Frontal cortex (tissue), 2 donors: ENCODE measurements around a stretch of chr5.

DNA sequence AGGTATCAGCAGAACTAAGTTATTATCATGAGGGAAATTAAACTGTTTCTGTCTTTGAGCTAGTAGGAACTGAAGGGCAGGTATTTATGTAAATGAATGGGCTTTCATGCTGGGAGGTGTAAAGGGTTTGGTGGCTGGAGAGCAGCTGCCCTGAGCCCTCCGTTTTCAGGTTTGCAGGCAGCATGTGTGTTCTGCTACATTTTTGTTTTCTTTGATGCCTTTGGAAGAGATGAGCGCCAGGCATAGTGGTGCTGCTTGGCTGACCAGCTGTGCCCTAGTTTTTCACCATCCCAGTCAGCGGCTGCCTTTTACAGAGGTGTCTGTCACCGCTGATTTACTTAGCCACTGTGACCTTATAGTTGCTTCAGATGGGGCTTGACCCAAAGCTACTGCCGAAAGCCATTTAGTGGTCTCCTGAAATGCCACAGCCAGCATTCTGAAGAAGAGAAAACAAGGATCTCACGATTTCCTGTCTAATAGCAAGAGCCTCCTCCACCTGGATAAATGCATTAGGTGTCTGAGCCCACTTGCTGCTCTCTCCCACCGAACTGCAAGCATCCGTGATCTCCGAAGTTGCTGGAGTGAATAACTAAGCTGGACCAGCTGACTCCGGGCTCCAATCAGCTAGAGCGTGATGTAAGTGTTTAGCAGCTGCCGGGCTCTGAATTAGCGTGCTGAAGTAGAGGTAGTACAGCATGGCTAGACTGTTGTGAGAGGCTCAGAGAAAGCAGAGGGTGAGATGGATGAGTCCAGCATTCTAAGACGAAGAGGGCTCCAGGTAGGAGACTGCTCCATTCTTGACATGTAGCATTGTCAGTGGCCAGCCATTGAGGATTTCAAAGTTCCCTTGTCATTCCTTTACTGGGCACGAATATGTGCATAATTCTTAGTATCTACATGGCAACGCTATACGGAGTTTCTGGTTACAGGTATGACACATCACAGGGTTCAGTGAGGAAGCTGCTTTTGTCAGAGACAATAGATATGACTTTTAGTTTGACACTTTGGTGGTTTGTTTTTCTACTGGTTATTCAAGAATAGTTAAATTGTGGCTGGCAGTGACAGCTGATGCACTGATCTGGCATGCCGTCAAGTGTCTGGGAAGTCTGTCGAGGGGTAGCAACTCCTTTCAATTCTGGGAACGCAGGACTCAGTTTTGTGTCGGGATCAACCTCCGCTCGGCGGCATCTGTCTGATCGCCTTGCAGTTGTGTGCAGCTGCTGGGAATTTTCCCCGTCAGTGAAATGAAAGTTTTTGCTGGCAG lies 232.3 kb downstream of the MAST4 start:
- RAMPAGE, long total RNA = no peak

DNA sequence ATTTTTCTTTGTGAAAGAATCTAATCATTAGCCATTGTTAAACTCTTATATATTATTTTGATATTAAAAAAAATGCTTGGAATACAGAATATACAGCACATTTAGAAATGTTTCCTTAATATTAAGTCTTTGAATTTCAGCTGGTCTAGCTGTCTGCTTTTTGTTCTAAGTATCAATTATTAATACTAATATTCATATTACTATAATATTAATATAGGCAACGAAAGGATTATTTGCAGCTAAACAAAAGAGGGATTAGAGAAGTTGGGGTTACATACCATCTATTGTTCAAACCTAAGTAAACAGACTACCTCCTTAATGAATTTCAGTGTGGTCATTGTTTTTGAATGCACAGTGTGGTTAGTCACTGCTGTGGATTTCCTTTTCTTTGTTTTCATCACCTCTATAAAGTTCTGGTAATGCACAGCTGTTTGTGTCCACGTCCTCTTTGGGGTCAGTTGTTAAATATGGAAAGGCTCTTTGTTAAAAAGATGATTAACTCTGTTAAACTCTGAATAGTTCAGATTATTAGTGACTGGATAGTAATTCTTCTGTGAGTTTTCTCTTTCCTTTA lies 233.5 kb downstream of the MAST4 start:
- RAMPAGE, long total RNA = no peak

GRCh38 chr5:67054700-67055487 lies 141.7 kb downstream of the CD180 start:
- RAMPAGE, long total RNA = no peak

DNA sequence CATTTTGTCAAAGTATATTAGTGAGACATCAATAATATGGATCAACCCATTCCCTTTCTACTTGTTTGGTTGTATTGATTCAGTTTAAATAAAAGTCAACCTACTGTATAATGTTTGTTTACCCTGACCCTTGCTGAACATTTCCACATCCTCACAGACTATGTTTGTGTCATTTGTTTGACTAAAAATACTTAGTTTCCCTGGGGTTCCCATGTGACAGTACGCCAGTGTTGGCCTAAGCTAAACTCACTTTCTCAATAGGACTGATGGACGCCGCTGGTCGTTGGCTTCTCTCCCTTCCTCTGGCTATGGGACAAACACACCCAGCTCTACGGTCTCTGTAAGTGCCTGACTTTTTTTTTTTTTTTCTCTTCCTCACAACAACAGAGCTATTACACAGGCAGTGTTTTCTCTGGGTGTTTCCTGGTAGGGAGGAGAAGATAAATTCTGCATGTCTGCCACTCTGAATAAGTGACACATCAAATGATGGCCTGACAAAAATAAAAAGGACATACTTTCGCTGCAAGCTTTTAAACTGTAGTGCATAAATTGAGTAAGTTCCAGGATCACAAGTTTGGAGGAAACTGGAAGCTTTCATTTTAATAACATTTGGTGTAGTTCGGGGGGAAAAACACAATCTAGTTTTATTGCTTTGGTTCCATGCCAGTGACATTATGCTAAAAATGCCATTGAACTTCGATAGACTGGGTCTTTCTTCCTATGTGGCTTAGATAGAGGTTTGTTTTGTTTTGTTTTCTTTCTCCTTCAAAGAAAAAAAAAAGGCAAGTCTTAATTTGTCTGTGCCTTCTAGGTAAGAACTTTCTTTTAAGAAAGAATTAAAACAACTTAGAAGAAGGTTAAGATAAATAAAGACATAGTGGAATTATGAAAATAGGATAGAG lies 101.0 kb downstream of the CD180 start:
- RAMPAGE, long total RNA = no peak

- RAMPAGE, long total RNA = no peak
Measured at GRCh38 chr5:67162604-67163220, 33.9 kb downstream of the CD180 start.

- RAMPAGE, long total RNA = no peak
Measured at GRCh38 chr5:67195454-67196233, 955 bp downstream of the CD180 start.

GRCh38 chr5:67268020-67269218 lies 71.8 kb upstream of the CD180 start:
- RAMPAGE, long total RNA = no peak

DNA sequence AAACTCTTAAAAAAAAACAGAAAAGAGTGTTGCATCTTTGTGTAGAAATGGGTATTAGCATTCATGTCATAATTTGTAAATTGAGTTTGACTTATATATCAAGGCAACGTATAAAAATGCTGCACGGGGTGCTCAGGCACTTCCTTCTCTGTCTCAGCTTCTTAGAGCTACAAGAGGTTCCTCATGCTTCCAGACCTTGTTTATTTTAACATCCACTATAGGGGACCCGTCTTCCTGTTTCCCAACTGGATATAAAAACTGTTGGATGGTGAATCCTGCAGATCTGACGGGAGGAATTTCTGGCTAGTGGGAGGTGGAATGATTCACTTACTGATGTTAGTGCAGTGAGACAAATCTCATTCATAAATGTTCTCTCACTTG lies 108.0 kb upstream of the CD180 start:
- RAMPAGE, long total RNA = no peak

GRCh38 chr5:67961295-67961872 lies 254.2 kb upstream of the PIK3R1 start:
- RAMPAGE, long total RNA = no peak

- RAMPAGE, long total RNA = no peak
Measured at GRCh38 chr5:68214763-68215697, 526 bp upstream of the PIK3R1 start.

DNA sequence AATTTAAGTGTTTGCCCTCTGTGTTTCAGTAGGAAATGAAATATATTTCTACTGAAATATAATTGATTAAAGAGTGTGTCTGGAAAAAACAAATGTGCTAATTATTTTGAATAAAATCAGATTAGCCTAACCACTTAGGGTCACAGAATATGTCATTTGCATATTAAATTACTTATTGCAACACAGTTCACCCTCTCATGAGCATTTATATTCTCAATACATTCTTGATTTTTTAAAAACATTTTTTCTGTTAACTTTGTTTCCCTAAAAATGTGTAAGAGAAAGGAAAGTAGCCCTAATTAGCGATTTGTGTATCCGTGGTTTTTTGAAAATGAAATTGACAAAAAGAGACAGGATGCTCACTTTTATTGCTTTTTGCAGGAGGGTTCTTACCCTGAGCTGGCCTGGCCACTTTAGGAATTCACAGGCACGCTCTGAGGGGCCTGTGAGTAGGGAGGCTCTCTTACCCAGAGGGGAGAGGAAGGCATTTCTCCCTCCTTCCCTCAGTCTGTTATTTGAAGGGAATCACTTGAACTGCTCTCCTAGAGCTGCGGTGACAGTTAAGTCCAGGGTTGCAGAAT lies 16.6 kb downstream of the PIK3R1 start:
- RAMPAGE, long total RNA = no peak

GRCh38 chr5:68241374-68242014 lies 25.9 kb downstream of the PIK3R1 start:
- RAMPAGE, long total RNA = no peak

DNA sequence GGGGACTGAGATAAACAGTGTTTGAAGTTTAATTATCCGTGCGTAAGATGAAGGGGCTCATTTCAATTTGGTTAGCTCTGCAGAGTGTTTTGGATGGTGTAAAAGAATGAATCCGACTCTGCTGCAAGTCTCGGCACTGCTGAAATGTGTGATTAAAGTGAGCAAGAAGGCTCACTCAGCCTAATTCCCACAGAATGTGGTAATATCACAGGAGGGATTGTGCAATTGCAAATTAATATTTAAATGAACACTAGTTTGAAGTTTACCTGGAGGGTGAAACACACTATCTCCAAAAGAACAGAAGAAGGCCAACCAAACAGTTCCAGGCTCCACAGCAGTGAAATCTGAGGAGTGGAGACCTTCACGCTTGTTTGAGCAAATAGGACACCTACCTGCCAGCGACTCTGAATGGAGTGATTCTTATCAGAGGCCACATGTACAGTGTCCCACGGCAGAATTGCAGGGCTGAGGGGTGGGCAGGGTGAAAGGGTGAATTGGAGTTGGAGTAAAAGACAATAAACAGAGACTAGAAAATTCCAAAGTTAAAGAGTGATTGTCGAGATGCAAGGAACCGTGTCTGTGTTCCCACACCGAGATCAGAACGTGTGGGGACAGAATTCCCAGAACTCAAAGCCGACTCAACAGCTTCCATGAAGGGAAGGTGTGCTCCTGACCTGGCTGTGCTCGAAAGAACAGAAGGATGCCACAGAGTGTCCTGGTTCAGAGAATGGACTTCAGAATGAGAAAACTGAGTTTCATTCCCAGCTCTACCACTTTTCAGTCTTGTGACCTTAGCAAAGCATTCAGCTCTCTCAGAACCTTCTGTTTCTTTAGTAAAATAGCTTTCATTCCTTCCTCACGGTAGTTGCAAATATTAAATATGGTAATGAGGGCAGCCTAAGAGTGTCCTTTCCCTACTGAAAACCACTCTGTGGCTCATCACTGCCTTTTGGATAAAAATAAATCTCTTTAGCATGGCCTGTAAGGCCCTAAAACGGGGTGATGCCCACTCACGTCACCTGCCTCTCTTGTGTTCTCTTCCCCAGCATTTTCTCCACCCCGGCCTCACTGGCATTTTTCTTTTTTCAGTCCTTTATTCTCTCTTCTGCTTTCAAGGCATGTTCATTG lies 420.1 kb upstream of the SLC30A5 start:
- RAMPAGE, long total RNA = no peak

GRCh38 chr5:68744135-68744549 lies 349.7 kb upstream of the SLC30A5 start:
- RAMPAGE, long total RNA = no peak

- RAMPAGE, long total RNA = no peak
Measured at GRCh38 chr5:69093617-69093976, 217 bp upstream of the SLC30A5 start.

DNA sequence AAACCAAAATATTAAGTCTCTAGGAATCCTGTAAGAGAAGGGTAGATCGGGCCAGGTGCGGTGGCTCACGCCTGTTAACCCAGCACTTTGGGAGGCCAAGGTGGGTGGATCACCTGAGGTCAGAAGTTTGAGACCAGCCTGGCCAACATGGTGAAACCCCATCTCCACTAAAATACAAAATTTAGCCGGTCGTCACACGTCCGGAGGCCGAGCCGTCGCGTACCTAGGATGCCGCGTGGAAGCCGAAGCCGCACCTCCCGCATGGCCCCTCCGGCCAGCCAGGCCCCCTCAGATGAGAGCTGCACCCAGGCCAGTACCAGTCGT lies 1.0 kb upstream of the CCDC125 start:
- RAMPAGE, long total RNA = no peak

- RAMPAGE, long total RNA = no peak
Measured at GRCh38 chr5:69419933-69420636, 5.2 kb downstream of the MARVELD2 start.

DNA sequence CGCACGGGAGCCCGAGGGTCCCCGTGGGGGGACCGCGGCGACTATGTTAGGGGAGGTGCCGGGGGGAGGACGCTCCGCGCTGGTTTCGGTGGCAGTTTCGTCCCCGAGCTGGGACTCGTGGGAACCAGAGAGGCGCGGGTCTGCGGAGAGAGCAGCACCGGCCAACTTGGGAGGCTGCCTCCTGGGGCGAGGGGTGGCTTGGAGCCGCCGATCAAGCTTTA lies 247 bp downstream of the OCLN start:
- RAMPAGE, long total RNA = no peak

DNA sequence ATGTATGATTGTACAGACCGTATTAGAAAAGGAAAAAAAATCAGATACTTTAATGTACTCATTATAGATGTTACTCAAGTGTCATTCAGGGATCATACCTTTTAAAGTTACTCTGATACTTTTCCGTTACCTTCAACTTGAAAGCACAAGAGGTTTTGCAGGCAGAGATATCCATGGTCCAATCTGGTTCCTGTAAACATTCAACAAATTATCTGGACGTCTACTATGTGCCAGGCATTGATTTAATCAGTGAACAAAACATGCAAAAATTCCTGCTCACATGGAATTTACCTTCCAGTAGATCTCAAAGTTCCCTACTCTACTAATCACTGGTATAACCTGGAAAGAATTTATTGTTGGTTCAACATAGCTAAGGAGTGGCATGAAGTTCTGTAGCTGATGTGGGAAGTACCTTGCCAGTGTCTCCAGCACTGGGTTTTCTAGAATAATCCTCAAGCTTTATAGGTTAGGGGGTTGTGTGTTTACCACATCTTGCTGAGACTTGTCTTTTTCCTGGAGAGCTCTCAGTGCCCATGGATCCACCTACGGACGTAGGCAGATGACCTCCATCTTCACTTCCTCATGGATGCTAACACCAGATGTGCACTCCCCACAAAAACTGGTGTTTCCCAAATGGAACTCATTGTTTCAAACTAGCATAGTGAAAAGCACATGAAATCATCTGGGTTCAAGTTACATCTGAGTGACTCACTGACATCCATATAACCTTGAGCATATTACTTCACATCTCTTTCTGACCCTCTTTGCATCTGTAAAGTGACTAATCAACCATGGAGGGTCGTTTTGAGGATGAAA lies 9.9 kb downstream of the OCLN start:
- RAMPAGE, long total RNA = no peak

DNA sequence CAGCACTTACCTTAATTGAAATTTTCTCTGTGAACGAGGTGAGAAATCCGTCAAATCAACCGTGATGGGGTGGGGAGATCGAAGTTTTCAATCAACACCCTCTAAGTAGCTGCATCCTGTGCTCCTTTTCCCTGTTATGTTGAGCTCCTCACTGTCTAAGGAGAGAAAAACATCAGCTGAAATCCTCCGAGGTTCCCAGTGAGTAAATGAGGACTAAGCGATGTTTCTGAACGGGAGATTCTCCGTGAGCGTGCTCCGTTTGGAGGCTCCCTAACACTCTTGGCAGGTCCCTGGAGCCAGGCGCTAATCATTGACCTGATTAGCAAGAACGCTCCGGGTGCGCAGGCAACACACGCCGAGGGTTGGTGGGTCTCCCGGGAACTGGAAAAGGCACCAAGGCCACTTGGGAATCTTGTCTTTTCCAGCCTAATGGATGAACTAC lies 9.8 kb upstream of the BDP1 start:
- RAMPAGE, long total RNA = no peak